Epithelial cell of proximal tubule (primary cell): Measurements from ENCODE around the genes DEFB129, NRSN2, TCF15 and RSPO4.

DNA sequence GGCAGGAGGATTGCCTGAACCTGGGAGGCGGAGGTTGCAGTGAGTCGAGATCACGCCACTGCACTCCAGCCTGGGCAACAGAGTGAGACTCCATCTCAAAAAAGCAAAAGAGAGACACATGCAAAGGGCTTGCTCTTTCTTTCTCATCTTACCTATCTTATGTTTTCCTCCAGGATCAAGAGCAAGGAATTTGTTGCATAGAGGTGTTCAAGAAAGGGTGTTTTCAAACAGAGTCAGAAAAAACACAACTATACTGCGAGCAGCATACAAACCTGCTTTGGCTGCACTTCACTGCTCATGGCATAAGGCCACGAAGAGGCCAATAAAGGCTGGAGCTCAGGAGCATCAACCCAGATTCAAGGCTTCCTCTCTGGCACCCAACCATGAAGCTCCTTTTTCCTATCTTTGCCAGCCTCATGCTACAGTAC, at the start of gene DEFB129:
Gene DEFB129, plus strand, starts transcription at position 353 of the 428 bp plus-strand sequence.
- RAMPAGE, long total RNA, result no peak
- RRBS, result no CpG with 5 or more reads among the region's 5 CpGs

GRCh38 chr20:326515-327218, 1.3 kb downstream of the SOX12 start:
- RAMPAGE, long total RNA, result no peak
- RRBS, result 3% methylated on average over 14 of the region's 61 CpGs

- RAMPAGE, long total RNA, result no peak
- RRBS, result 2% methylated on average over 14 of the region's 63 CpGs
Observed at GRCh38 chr20:346270-347519, at the start of gene NRSN2. NRSN2 (plus strand) TSS chr20:347111.

DNA sequence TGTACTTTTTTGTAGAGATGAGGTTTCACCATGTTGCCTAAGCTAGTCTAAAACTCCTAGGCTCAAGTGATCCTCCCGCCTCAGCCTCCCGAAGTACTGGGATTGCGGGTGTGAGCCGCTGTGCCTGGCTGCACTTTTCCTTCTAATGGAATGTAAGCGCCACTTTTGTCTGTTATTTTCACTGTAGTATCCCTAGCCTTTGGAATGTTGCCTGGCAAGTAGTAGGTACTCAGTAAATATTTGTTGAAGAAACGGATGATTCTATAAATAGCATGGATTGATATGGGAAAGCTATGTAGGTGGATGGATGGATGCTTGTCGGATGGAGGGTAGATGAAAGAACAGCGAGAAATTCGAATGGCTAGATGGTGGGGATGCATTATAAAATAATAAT, 10.3 kb upstream of the TRIB3 start:
- RAMPAGE, long total RNA, result no peak
- RRBS, result no CpG with 5 or more reads among the region's 9 CpGs

DNA sequence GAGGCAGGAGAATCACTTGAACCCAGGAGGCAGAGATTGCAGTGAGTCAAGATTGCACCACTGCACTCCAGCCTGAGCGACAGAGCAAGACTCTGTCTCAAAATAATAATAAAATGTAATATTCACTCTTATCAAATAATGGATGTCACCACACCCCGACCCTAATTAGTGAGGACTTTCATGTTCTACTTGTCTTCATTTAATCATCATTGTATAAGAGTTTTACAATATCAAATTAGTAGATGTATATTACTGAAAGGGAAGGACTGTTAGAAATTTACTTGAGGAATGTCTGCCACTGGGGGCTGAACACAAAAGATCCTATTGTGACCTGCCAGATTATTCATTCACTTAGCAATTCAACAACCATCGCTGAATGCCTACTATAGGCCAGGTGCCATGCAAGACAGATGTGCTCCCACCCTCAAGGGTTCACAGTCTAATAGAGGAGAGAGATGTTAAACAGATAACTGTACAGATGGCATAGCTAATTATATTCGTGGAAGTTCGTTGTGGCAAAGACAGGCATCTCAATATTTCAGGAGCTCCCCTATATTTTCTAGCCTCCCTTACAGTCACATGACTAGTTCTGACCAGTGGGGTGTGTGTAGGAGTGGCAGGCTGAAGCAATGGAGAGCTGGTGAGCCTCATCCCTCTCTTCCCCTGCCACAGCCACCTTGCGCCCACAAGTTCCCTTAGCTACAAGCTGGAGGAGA, 8.0 kb upstream of the RBCK1 start:
- RAMPAGE, long total RNA, result no peak
- RRBS, result no CpG with 5 or more reads among the region's 6 CpGs

- RAMPAGE, long total RNA, result no peak
- RRBS, result 1% methylated on average over 17 of the region's 56 CpGs
Observed at GRCh38 chr20:406792-407998, 904 bp upstream of the RBCK1 start.

DNA sequence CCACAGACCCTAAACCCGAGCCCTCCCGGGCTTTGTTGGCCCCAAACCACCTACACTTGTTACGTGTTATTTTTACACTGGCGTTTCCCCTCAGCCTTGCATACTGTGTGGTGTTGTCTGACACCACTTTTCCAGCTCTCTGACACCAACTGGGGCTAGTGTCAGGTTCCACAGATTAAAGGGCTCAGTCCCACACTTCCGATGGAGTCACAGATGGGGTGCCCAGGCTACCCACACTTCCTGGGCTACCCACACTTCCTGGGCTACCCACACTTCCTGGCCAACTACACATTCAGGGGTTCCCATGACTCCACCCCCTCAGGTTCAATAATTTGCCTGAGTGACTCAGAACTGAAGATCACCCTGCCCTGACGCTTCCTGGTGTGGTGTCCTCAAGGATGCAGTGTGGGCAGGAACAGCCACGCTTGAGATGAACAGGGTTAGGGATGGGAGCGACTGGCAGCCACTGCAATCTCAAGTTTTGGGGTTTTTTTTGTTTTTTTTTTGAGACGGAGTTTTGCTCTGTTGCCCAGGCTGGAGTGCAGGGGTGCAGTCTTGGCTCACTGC, 25.5 kb downstream of the RBCK1 start:
- RAMPAGE, long total RNA, result no peak
- RRBS, result no CpG with 5 or more reads among the region's 9 CpGs

- RAMPAGE, long total RNA, result no peak
- RRBS, result no CpG with 5 or more reads among the region's 9 CpGs
Observed at GRCh38 chr20:458749-459374, 3.5 kb downstream of the TBC1D20 start.

DNA sequence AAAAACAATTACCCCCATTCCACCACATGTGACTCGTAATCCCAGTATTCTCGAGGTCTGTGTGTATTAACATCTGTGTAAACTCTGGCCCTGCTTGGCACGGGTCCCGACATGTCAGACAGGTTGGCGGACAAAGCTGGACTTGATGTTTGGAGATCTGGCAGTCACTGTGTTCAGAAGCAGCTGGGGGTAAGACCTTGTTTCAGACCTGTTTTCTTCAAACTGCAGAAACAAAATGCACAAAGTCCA, 35.2 kb downstream of the CSNK2A1 start:
- RAMPAGE, long total RNA, result no peak
- RRBS, result no CpG with 5 or more reads among the region's 5 CpGs

DNA sequence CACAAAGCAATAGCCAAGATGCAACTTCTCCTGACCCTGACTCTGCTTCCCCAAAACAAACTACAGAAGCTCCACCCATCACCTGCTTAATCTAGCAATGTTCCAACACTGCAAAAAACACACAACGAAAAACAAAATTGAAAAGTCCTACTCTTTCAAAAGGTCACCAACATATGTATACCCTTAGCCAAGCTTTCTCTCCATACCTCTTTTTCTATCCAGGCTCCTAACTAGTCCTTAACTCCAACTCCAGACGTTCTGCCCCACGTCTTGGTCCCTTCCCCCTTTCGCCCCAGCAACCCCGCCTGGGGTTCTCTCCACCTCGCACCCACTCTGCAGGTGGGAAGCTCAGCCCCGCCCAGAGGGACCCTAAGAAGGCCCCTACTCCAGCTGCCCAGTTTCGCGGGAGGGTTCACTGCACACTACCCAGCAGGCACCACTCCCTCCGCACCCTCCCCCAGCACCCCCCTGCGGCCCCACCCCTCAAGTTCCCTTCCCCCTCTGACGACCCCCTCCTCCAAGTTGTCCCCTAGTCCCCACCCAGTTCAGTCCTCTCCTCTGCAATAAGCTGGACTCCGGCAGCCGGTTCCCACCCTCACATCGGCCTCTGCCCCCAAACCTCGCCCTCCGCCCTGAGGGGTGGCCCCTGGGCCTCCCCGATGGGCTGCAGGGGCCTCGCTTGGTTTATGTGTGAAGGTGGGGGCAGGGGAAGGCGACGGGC, 582 bp downstream of the CSNK2A1 start:
- RAMPAGE, long total RNA, result no peak
- RRBS, result no CpG with 5 or more reads among the region's 21 CpGs

- RAMPAGE, long total RNA, result no peak
- RRBS, result no CpG with 5 or more reads among the region's 10 CpGs
Observed at GRCh38 chr20:607160-607978, 2.7 kb downstream of the TCF15 start.

DNA sequence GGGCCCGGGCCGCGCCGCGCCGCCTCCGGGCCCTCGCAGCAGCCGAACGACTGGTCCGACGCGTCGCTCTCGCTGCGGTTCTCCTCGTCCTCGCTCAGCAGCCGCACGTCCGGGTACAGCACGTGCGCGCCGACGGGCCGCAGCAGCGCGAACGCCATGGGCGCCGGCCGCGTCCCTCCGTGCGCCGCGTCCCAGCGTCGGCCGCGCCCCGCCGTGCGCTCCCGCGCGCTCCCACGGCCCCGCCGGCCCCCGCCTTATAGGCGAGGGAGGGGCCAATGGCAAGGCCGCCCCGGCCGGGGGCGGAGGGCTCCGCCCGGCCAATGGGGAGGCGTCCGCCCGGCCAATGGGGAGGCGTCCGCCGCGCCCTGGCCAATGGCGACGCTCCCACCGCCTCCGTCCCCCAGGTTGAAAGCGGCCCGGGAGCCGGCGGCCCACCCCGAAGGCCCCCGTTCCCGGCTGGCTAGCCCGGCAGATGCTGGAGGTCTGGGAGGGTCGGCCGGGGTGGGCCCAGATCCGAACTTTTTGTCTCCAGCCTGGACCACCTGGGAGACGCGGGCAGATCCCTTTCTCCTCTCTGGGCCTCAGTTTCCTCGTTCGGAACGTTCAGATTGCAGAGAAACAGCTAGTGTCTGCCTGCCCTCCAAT, at the start of gene TCF15:
Gene TCF15, minus strand, starts transcription at position 230 of the 645 bp plus-strand sequence.
- RAMPAGE, long total RNA, result no peak
- RRBS, result 6% methylated on average over 52 of the region's 86 CpGs

DNA sequence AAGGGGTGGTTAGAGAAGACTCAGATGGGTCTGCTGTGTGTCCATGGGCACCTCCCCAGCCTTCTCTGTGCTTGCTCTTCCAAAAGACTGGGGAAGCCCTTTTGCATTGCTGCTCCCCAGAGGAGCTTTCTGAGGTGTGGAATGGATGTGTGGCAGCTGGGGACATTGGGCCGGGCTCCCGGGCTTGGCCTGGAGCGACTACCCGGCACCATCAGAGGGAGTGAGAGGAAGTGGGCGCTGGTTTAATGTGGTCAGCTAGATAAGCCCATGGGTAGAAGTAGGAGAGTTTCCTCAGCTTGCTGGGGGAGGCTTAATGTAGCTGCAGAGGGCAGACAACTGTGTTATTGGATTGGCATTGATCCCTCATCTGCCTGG, 4.2 kb downstream of the SCRT2 start:
- RAMPAGE, long total RNA, result no peak
- RRBS, result no CpG with 5 or more reads among the region's 5 CpGs

GRCh38 chr20:750735-750992, 17.6 kb downstream of the SLC52A3 start:
- RAMPAGE, long total RNA, result no peak
- RRBS, result no CpG with 5 or more reads among the region's 4 CpGs

DNA sequence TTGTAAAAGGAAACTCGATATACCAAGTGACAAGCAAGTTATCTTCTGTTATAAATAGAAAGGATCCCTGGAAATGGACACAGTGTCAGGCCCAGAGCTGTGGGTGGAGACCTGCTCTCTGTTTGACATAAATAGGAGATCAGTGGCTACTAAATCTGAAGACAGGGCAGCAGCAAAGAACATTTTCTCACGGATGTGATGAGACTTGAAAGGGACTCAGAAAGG, 12.4 kb upstream of the FAM110A start:
- RAMPAGE, long total RNA, result no peak
- RRBS, result no CpG with 5 or more reads among the region's 2 CpGs

DNA sequence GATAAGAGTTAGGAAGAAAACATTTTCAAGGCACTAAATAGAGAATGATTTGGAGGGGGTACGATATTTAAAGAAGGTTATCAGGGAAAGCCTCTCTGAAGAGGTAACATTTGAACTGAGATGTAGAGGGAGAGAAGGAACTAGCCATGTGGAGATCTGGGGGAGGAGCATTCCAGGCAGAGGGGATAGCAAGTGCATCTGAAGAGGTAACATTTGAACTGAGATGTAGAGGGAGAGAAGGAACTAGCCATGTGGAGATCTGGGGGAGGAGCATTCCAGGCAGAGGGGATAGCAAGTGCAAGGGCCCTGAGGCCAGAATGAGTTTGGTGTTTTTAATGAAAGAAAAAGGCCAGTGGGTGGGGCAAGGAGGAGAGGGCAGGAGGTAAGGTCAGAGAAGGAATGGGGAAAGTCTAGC, 33.3 kb upstream of the ANGPT4 start:
- RAMPAGE, long total RNA, result no peak
- RRBS, result no CpG with 5 or more reads among the region's 1 CpG

- RAMPAGE, long total RNA, result no peak
- RRBS, result 6% methylated on average over 25 of the region's 102 CpGs
Observed at GRCh38 chr20:1001723-1002985, at the start of gene RSPO4. RSPO4 (minus strand) TSS chr20:1002311.

- RAMPAGE, long total RNA, result no peak
Observed at GRCh38 chr20:1130050-1130378, 11.6 kb downstream of the PSMF1 start.

GRCh38 chr20:1185763-1186271, 1.0 kb upstream of the TMEM74B start:
- RAMPAGE, long total RNA, result no peak
- RRBS, result 0% methylated on average over 2 of the region's 22 CpGs

DNA sequence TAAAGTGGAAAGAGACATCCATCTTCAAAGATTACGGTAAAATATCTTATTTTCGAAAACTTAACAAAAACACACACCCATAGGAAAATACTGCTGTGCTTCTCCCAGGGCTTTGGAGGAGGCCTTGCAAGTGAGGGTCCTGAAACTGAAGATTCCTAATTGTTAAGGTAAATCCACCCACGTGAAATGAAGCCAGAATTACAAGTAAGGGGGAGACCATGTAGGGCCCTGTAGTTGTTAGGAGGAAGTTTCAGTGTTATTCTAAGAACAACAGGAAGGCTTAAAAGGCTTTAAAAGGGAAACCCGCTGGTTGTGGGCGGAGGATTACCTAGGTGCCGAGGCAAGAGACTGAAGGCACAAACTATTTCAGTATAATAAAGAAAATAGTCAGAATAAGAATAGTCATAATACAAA, 10.1 kb upstream of the RAD21L1 start:
- RAMPAGE, long total RNA, result no peak
- RRBS, result no CpG with 5 or more reads among the region's 6 CpGs